ENCODE results near the genes SERPINA6 and SERPINA12.

DNA sequence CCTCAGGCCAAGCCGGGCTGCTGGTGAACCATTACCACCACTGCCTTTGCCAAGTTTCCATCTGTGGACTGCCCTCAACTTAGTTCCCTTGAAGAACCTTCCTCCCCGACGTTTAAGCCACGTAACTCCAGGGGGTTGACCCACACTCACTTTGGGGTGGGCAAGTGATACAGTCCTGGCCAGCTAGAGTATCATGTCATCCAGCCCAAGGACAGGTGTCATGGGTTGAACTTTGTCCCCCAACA is 68.7 kb downstream of the ITPK1 start:
- PRO-cap = no peak

- PRO-cap = no peak
Measured at GRCh38 chr14:93062740-93063162, 53.0 kb downstream of the ITPK1 start.

GRCh38 chr14:93073229-93073777 is 42.4 kb downstream of the ITPK1 start:
- PRO-cap = no peak

- PRO-cap = unidirectional peak, plus-strand start at chr14:93138147
Measured at GRCh38 chr14:93137761-93138223, 22.1 kb upstream of the ITPK1 start.

- PRO-cap = no peak
Measured at GRCh38 chr14:93169447-93170069, 15.1 kb downstream of the MOAP1 start.

DNA sequence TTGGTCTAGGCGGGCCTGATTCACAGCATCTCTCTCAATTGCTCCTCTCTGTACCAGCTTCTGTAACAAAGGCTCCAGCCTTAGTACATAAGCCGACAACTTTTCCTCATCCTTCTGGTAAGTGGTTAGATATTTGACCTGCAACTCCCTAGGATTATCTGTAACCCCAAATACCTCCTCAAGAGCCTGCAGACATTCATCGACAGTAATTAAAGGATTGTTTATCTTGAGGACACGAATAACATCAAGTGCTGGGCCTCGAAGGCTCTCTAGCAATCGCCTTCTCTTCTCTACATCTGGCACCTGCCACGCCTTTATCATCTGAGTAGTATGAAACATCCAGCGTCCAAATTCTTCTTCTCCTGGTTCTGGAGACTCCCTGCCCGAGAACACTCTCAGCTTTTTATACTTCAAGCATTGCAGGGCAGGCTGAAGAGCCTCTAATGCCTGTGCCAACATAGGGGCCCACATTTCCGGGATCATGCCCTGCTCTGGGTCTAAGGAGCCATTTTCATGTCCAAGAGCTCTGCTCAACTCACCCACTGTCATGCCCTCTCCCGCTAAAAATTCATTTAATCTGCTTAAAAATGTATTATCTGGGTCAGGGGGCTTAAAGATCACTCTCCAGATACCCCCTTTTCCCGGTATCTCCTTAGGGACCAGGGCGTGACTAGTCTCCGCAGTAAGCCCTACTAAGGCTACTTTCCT is 1.2 kb downstream of the MOAP1 start:
- PRO-cap = no peak

DNA sequence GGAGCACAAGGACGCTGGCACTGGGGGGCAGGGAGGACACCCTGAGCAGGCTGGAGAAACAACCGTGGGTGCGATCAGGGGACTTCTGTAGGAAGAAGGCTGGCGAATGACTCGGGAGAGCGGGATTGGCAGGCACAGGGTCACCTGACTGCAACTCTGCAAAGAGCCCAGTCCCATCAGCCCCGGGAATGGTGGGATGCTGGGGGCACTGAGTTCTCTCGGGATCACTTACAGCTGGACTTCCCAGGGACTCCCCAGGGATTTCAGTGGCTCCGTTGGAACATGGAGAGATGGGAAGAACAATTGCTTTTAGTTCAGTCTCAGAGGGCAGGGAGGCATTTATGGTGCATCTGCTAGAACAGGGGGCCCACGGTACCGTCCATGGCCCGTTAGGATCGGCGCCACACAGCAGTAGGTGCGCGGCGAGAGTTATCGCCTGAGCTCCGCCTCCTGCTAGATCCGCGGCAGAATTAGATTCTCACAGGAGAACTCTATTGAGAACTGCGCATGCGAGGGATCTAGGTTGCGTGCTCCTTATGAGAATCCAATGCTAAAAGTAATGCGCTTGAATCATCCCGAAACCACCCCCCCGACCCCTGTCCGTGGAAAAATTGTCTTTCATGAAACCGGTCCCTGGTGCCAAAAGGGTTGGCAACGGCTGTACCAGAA is 24.4 kb downstream of the UBR7 start:
- PRO-cap = no peak

GRCh38 chr14:93241116-93241691 is 34.1 kb downstream of the UBR7 start:
- PRO-cap = no peak

DNA sequence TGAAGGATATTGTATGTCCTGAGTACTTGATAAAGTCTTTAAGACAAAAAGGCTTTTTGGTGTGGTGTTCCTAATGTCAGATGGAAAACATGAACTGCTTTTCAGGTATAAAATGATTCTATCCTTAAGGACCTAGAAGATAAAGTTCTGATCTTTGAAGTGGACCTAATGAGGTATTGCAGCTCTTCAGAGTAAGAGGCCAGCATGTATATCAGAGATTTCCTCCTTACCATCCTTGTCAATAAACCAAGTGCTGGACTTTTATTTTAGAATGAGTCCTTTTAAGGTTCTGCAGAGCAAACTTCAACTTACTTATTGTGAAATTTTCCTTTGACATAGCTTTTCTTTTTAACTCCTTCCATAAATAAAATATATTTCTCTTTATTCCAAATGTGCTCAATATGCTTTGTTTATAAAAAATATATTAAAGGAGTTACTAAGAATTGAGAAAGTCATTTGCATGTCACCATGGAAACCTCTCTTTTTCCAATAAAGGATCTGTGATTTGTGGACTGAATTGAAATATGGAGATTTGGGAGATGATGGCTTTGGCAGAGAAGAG is 50.2 kb downstream of the UNC79 start:
- PRO-cap = no peak

DNA sequence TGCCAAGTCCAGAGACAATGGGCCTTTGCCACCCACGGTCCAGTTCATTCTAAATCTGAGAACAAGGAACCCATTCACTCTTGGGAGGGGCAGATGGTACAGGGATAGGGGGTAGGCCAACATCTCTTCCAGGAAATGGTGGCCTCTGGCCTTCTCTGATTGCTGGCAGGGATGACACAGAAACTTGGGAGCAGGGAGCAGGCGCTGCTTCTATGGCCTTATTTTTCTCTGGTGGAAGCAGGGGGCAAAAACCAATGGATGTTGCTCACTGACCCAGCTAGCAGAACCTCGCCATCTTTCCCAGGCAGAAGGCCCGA is 35.0 kb downstream of the PRIMA1 start:
- PRO-cap = no peak

GRCh38 chr14:93772104-93772676 is 16.1 kb downstream of the PRIMA1 start:
- PRO-cap = no peak

- PRO-cap = no peak
Measured at GRCh38 chr14:93974266-93975311, 1.8 kb downstream of the ASB2 start.

GRCh38 chr14:93980698-93981687 is 4.6 kb upstream of the ASB2 start:
- PRO-cap = no peak

GRCh38 chr14:93986745-93987360 is 10.2 kb upstream of the CCDC197 start:
- PRO-cap = no peak

DNA sequence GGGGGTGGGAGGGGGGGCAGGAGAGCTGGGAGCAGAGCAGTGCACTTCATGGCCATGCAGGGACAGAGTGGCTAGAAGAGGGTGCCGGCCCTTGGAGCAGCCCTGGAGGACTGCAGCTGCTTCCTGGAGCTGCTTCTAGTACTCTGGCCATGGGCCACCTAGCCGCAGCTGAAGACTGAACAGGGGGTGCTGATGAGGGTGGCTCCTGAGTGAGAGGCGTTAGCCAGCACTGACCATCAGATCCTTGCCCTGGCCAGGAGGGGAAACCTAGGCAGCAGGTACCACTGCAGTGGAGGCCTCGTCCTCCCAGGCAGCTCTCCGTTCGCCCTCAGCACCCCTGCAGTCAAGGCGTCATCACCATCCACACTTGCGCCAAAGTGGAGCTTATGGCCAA is 16.3 kb downstream of the OTUB2 start:
- PRO-cap = no peak

- PRO-cap = no peak
Measured at GRCh38 chr14:94111452-94112159, 17.8 kb downstream of the IFI27L2 start.

DNA sequence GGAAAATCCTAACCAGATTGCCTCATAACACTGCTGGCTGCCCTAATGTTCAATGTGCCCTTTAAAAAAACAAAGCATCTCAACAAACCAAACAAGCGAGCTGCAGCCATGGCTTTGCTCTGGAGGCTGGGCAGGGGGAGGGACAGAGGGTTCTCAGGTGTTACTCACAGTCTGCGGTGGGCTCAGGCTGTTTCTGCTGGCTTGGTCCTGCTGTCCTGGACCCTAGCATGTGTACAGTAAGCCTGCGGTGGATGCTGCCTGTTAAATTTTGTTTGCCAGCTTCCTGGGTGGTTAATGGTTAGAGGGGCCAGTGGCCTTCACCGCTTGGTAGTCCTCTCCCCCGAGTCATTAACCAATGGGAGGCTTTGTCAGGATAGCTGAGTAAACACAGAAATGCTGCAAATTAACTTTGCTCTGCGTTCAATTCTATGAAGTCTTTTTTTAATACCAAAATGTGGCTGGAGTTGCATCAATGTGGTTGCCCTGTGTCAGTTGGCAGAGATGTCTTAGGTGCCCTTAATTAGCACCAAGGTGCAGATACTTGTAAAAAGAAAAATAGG is at the start of gene SERPINA6:
Gene SERPINA6 (minus strand): TSS at position 238 of the 560 bp plus-strand sequence.
- PRO-cap = bidirectional peak, plus-strand start at position 450 of the sequence, minus-strand start at position 235 of the sequence

DNA sequence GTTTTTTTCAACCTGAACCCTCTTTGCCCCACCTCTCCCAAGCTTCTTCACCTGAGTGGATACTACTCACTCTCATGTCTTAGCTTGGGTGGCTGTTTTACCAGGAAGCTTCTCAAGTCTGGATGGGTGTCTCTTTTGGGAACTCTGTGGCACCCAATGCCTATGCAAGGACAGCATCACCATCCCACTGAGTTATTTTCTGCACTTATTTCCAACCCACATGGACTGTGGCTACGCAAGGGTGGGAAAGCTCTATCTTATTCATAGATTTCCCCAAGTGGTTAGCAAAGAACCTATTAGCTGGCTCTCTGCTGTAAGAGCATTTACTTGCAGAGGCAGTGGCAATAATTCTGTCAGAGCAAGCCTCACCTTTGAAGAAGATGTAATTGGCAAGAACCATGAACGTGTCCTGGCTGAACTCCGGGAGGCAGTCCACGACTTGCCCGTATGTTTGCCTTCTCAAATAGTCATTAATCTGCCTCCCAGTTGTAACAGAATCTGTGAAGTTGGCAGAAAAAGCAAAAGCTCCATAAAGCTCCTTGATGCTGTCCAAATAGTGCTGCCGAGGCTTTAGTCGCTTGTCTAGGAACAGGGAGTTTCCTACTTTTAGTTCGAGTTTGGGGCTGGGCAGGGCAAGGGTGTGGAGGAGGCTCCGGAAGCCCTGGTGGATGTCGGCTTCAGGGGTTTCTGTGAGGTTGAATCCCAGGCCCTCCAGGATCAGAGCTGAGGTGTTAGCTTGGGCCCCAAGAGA is 4.7 kb downstream of the SERPINA11 start:
- PRO-cap = bidirectional peak, plus-strand start at position 489 of the sequence, minus-strand start at position 436 of the sequence

DNA sequence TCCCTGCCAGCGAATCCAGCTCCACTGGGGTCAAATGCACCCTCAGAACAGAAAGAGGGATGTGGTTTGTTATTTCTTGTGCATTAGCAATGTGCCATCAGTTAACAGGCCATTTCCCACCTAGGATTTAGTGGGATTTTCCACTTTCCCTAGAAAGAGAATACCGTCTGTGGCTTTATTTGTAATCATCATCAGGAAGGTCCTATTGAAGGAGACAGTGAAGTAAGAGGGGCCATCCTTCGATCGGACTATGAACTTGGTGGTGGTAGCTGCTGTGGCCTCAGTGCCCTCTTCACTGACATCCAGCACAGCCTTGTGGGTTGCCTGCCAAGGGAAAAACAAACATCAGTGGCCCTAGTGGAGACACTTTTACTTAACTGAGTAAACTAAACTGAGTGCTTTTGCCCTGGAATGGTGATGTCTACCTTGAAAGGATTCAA is 10.4 kb upstream of the SERPINA11 start:
- PRO-cap = bidirectional peak, plus-strand start outside the sequence, minus-strand start at position 252 of the sequence

- PRO-cap = no peak
Measured at GRCh38 chr14:94509326-94509644, at the start of gene SERPINA12. TSS of gene SERPINA12 (minus strand) at chr14:94509469.

Measured in left lobe of liver (tissue), 1 donor.